ENCODE results near the genes ZNF823, ZNF440 and ZNF878.

DNA sequence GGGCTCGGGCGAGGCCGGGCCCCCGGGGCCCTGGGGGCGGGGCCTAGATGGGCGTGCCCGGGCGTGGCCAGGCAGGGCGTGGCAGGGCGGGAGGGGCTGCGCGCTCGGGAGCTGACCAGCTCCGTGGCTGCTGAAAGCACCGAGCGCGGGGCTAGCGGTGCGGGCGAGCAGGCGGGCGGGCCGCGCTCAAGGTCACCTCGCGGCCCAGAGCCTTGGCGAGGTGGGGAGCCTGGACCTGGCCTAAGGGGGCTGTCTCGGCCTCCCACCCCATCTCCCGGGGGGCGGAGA, 1.3 kb downstream of the ELAVL3 start:
- PRO-cap, 2 experiments = no peak in any of the 2 experiments

DNA sequence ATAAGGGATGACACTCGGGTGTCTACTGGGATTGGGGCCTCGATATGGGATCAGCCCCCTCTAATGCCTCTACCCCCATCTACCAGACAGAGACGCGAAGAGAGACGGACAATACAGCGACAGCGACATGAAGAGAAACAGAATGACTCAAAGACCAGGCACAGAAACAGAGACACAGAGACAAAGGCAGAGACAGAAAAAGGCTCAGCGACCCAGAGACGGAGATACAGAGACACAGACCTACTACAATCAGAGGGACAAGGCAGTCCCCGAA, 3.0 kb upstream of the CNN1 start:
- PRO-cap, 2 experiments = no peak in any of the 2 experiments

DNA sequence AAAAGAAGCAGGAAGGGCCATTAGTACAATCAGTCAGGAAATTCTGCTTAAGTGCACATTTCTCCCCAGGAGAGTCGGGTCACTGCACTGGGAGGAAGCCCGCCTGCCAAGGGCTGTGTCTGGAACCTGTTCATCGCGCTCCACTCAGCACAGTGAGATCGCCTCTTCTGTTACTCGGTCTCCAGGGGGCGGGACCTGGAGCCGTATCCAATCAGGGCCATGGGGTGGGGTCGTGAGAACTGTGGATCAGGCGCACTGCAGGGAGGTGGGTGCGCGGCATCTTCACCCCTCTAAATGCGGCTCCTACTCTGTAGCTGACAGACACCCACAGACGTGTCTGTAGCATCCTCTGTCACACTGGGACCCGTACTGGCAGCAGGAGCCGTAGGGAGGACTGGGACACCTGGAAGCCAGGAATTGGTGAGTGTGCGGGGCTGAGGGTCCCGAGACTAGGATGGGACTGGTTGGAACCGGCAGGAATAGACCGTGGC, 64.9 kb downstream of the ZNF823 start:
- PRO-cap, 2 experiments = peak in 2 of 2 experiments; most common plus-strand start position 242 of the sequence (in 2); most common minus-strand start position 172 of the sequence (in 2)

- PRO-cap, 2 experiments = peak in 2 of 2 experiments; most common plus-strand start chr19:11739087 (in 2); most common minus-strand start chr19:11738935 (in 1)
These were observed at the start of gene ZNF823 for GRCh38 chr19:11738733-11739430. TSS of gene ZNF823 (minus strand) at chr19:11738946.

DNA sequence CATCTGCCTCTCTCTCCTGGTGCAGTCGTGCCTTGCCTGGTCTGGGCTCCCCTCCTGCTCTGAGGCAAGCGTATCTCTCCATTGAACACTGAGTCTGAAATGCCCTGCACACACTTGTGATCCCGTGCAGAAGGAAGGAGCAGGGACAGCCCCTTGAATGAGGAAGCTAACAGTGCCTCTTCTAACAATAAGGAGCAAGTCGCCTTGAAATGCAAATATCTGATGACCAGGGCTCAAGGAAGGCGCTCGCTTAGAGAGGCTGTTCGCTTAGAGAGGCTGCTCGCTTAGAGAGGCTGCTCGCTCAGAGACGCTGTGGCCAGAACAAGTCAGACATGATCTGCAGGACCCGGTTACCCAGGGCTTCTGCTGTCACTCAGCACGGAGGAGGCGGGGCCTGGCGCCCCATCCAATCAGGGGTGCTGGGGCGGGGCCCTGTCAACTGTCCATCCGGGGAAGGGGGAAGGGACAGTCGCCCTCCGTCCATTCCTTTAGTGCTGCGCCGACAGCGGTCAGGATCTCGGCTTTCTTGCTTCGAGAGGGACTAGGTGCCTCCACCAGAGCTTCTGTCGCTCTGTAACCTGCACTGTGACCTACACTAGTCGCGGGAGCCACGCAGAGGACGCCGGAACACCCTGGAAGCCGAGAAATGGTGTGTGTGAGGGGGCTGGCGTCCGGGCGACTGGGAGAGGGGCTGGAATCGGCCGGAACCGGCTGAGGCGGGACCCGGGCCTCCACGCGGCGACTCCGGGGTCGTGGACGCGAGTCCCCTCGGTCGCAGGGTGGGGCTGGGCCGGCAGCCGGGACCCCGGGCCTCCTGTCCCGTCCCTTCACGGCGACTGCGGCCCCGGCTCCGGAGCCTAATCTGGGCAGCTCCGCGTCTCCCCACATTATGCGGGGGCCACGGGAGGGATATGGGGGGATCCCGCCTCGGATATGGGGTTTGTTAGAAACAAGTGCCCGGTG, at the start of gene ZNF440:
Gene ZNF440 (plus strand): TSS at position 472 of the 963 bp plus-strand sequence.
- PRO-cap, 2 experiments = peak in 2 of 2 experiments; most common plus-strand start position 491 of the sequence (in 2); most common minus-strand start position 323 of the sequence (in 1)

DNA sequence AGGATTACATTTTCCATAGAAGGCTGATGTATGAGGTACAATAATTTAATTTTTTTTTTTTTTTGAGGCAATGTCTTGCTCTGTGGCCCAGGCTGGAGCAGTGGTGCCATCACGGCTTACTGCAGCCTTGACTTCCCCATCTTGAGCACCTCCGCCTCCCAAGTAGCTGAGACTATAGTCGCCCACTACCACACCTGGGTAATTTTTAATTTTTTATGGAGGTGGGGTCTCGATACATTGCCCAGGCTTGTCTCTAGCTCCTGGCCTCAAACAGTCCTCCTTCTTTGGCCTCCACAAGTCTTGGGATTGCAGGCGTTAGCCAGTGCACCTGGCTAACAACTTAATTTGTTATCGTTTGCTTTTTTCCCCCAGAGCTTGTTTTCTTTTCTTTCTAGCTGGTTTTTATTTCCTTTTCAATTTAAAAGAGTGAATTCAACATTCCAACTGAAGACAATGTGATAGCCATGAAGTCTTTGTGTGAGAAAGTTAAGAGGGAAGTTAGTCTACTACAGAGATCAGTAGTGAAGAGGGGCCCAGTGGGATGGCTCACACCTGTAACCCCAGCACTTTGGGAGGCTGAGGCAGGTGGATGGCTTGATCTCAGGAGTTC, 3.2 kb downstream of the ZNF439 start:
- PRO-cap, 2 experiments = no peak in any of the 2 experiments

GRCh38 chr19:12052395-12053251, at the start of gene ZNF878:
TSS of gene ZNF878 (minus strand) at chr19:12052961.
- PRO-cap, 2 experiments = peak in 2 of 2 experiments; most common plus-strand start chr19:12053074 (in 2); most common minus-strand start chr19:12052961 (in 2)

DNA sequence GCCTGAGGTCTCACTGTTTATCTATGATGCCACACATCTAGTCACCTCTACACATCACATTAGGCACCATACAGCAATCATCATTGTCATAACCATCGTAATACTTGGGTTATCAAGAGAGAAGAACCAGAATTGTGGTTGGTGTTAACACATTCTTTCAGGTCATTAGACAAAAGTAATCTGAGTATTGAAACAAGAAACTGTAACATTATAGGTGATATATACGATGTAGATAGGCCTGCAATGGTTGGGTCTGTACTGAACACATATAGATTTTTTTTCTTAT, 23.2 kb downstream of the ZNF44 start:
- PRO-cap, 2 experiments = no peak in any of the 2 experiments

DNA sequence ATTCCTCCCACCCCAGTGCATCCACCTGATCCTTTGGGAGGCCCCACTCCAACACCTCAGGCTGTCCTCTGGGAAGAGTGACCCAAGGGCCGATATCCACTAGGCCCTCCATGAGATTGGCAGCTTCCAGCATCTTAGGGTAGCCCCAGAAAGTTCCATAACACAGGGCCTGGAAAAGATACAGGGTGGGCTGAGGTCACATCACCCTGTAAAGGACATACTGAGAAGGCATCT, 1.6 kb downstream of the ZNF44 start:
- PRO-cap, 2 experiments = no peak in any of the 2 experiments

GRCh38 chr19:12296620-12296986, 1.9 kb upstream of the ZNF44 start:
- PRO-cap, 2 experiments = no peak in any of the 2 experiments

DNA sequence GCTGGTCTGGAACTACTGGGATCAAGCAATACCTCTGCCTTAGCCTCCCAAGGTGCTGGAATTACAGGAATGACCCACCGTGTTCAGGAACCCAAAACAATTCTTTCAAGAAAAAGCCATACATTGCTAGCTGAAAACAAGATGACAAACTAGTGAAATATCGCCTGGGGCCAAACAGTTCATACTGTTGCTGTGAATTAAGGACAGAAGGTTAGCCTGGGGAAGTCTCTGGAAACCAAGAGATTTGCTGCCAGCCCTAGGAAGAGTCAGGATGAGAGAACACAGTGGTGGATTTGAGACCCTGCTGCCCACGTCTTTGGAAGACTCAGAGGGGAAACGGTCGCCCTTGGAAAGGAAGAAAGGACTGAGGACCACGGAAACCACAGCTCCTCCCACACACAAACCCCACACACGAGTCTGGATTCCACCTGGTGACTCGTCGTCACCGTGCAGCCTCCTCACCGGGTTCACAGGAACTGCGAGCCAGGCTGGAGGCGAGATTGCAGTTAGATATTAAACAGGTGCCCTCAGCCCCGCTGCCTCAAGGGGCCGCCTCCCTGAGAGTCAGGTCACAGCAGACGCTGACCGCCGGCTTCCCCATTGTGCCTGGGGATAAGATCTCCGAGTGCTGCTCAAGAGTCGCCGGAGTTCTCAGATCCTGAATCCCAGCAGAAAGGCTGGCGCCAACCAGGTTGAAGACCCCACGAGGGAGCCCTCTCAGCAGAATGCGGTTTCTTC, 948 bp downstream of the ZNF443 start:
- PRO-cap, 2 experiments = no peak in any of the 2 experiments

DNA sequence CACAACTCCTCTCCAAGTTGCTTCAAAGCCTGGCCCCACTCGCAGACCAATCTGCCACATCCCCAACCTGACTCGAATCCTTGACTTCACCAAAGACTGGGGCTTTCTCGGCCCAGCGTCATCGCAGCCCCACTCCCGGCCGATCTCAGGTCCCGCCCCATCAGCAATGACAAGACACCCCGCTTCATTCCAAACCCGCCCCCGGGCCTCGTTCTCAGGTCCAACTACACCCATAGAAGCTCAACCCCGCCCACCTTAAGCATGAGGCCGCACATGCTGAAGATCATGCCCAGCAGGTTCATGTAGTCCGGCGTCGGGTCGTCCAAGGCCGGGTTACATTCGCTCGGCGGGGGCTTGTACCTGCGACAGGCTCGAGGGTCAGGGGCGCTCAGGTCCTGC, 342 bp downstream of the WDR83OS start:
- PRO-cap, 2 experiments = no peak in any of the 2 experiments

DNA sequence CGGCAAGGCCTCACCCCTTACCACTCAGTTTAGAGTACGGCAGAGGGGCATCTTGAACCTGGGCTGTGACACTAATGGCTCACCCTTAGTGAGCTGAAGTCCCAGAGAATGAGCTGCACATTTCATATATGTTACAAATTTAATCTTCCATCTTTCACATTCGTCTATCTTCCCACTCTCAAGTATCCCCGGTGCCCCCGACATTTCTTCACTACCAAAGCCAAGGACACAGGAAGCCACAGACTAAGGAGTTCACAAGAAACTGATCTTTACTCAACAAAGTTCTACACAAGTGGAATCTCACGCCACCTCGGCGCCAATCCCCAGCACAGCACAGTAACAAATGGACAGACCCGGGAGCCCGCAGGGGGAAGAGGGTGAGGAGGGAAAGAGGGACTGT, 2.5 kb upstream of the FBXW9 start:
- PRO-cap, 2 experiments = no peak in any of the 2 experiments

DNA sequence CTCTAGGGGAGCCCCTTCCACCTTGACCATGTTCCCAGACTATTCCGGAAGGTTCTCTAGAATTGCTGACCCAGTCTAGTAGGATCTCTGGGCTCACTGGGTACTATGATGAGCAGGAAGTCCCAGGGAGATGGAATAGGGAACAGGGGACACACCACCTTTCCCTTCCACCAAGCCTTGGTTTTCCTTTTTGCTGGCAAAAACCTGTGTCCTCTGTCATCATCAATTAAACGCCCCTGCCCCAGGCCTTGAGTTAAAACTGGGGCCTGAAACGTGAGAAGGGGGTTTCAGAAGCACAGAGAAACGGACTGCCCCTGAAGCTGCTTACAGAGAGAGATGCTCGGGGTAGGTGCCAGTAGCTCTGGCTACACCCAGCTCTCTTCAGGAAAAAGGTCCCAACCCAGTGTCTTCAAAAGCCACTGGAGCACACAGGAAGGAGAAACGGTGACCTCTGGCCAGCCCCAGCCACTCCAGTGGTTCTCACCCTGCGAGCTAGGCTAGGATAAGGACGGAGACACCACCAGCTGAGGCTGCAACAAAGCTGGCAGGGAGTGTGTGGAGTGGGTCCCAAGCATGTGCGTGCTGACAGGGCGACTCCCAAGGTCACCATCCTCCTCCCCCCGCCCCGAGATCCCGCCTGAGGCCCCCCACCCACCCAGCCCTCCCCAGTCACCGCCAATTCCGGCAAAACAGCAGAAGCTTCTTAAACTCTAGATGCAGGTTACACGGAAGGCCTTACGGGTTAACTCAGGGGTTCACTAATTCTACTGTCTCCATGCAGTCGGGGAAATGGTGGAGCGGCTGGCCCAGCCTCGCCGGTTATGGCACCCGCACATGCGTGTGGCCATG, 3.8 kb upstream of the FBXW9 start:
- PRO-cap, 2 experiments = no peak in any of the 2 experiments

- PRO-cap, 2 experiments = peak in 1 of 2 experiments; most common minus-strand start chr19:12706517 (in 1)
These were observed 9.8 kb upstream of the FBXW9 start for GRCh38 chr19:12706347-12706592.

DNA sequence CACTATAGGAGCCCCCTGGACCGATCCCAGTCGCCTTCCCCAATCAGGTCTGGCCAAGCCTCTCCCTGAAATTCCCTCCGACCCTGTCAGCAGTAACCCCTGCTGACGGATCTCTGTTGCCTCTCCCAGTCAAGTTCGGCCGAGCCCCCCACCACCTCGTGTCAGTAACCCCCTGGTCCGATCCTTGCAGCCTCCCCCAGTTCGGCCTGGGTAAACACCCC, 2.1 kb downstream of the TNPO2 start:
- PRO-cap, 2 experiments = no peak in any of the 2 experiments

- PRO-cap, 2 experiments = no peak in any of the 2 experiments
These were observed 3.7 kb downstream of the TRIR start for GRCh38 chr19:12730474-12731494.

DNA sequence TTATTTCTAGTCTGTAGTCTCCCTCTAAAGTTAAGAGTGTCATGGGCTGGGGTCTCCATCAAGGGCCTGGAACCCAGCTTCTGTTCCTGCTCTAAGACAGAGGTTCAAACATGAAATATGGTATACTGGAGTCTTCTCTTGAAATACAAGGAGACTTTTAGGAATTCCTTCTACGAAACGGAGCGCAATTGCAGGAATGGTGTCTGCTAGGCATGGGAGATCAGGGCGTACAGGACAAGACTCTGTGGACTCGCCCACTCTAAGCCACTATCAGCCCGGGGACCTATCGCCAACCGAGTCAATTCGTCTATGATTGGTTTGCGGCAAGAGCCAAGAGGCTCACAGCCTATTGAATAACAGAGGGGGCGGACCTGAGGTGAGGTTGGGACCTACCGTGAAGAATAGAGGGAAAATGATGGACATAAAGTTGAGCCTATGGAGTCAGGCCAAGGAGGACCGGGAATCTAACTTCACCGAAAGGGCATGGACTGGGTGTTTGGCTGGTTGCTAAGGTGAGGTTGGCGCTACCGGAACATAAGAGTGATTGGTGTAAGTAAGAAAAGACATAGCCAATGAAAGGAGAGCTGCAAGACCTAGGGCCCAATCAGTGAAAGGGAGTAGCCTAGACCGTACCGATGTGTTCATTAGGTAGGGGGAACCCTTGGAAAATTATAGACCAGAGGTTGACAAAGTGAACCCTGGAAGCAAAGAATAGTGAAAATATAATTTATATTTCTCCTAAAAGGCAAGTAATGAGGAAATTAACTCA, 468 bp upstream of the GET3 start:
- PRO-cap, 2 experiments = peak in 2 of 2 experiments; most common minus-strand start position 233 of the sequence (in 2)

GRCh38 chr19:12770980-12771537, 4.3 kb downstream of the HOOK2 start:
- PRO-cap, 2 experiments = no peak in any of the 2 experiments

DNA sequence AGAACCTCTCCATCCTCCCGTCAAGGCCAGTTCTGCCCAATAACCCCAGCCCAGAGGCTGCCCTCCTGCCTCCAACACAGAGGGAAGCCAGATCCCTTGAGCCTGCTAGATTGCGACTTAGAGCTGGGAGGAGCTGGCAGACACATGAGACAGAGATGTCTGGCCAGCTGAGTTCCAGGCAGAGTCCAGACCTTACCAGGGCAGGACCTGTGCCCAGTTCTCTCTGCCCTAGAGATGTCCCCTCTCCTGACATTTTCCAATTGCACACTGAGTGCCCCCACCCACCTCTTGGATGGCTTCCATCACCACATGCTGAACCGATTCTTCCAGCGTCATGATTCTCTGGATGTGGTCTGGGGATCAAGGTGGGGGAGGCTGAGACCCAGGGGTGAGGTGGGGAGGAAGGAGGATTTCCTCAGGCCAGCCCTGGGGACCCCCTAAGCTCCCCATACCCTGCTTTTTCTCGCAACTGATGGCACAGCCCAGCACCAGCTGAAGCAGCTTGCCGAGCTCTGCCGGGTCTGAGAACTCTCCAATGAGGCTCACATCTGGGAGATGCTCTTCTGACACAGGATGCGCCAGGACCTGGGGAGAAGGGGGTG, 2.9 kb downstream of the HOOK2 start:
- PRO-cap, 2 experiments = no peak in any of the 2 experiments